Lower leg skin (tissue), 2 donors: ENCODE data around the genes VWA5B1, CAMK2N1, FAM43B and SH2D5.

GRCh38 chr1:19818151-19818687 is 3.1 kb upstream of the RNF186 start:
- PRO-cap: no peak
- RAMPAGE, long total RNA, 2 experiments: no peak in any of the 2 experiments

DNA sequence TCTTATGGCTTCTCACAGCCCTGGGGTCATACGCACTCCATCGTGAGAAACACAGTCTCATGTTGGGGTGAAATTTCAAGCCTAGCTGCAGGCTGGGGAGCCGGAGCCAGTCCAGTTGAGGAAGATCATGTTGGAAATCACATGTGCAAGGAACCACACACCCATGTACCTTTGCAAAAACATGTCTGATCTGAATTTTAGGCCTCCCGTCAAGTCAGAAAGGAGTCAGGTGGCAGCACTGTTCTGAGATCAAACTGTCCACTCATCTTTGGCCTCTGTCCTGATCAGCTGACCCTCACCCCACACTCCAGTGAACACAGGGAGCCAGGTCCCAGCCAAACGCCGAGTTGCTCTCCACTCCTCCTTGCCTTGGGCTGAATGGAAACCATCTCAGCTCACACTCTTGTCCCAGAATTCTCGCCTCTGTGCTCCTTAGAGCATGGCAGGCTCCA is 4.5 kb upstream of the RNF186 start:
- PRO-cap: no peak
- RAMPAGE, long total RNA, 2 experiments: no peak in any of the 2 experiments

GRCh38 chr1:19850138-19850651 is 32.0 kb upstream of the OTUD3 start:
- PRO-cap: no peak
- RAMPAGE, long total RNA, 2 experiments: no peak in any of the 2 experiments

DNA sequence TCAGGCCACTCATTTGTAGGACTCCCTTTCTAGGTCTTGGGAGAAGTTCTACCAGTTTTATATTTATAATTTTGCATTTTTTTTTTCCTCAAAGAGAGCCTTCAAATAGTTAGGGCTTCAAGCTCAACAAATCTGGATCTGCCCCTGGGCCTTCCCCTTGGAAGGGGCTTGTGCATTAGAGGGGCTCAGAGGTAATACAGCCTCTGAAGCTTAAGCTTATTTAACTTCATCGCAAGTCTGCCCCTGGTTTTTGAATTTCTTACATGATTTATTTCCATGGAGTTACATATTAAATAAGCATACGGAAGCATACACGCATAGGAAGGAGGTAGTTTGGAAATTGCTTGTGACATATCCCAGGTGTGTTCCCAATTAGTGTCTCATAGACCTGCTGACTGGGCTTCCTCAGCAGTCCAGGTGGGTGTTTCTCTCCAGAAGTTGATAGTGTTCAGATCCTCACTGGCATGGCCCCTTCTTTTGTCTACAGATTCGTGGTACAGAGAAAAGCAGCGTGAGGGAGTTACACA is 14.9 kb downstream of the OTUD3 start:
- PRO-cap: no peak
- RAMPAGE, long total RNA, 2 experiments: no peak in any of the 2 experiments

GRCh38 chr1:20290445-20291168 is at the start of gene VWA5B1:
VWA5B1 (plus strand) TSS chr1:20290875.
- PRO-cap: no peak
- RAMPAGE, long total RNA, 2 experiments: no peak in any of the 2 experiments

DNA sequence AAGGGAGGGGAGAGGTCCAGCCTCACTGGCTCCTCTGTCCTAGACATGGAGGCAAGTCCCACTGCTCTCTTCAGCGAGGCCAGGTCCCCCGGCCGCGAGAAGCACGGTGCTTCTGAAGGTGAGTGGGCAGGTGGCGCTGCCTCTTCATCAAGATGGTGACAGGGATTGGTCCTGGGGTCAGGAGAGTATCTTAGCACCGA is 59.3 kb downstream of the VWA5B1 start:
- PRO-cap: no peak
- RAMPAGE, long total RNA, 2 experiments: no peak in any of the 2 experiments

DNA sequence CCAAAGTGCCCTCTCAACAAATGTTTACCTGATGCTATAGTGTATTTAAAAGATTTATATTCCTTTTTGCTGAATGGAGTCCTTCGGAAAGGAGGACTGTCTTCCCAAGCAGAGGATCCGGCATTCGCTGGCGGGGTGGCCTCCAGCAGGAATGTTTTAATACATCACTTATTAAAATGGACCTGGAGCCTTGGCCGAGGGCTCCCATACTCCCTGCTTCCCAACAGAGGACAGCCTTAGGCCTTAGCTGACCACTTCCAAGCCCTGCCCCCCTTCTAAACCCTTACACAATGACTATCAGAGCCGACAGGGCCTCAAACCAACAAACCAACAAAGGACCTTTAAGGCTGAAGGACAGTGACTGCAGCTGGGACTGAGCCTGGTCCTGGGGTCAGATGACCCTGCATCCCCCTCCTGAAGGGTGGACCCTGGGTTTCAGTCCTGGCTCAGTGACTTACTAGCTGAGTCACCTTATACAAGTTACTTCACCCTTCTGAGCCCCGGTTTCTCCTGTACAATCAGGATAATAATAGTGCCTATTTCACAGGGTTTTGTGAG is 5.7 kb downstream of the CAMK2N1 start:
- PRO-cap: no peak
- RAMPAGE, long total RNA, 2 experiments: no peak in any of the 2 experiments

GRCh38 chr1:20485479-20486580 is at the start of gene CAMK2N1:
CAMK2N1 (minus strand) TSS chr1:20486210.
- PRO-cap: bidirectional peak, plus-strand start at chr1:20485727, minus-strand start at chr1:20485617; bidirectional peak, plus-strand start at chr1:20486316, minus-strand start at chr1:20486237
- RAMPAGE, long total RNA, 2 experiments: no peak in any of the 2 experiments

- PRO-cap: no peak
- RAMPAGE, long total RNA, 2 experiments: no peak in any of the 2 experiments
These were observed at the start of gene FAM43B for GRCh38 chr1:20552277-20552938. FAM43B (plus strand) TSS chr1:20552573.

DNA sequence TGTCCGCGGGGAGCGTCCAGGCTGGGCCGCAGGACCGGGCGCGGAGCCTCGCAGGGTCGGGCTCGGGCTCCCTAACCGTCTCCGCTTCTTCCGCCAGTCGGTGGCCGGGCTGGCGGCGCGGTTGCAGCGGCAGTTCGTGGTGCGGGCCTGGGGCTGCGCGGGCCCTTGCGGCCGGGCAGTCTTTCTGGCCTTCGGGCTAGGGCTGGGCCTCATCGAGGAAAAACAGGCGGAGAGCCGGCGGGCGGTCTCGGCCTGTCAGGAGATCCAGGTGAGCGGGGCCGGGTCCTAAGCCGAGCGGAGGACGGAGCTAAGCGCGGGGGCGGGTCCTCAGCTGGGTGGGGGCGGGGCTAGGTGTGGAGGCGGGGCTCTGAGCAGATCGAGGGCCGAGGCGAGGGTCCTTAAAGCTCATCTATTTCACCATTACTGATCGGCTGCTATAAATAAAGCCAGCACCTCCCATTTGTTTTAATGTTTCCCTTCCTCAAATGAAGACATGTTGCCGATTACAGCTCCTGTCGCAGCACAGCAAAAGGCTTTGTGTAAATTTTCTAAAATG is 488 bp downstream of the PINK1 start:
- PRO-cap: unidirectional peak, minus-strand start at position 300 of the sequence
- RAMPAGE, long total RNA, 2 experiments: no peak in any of the 2 experiments

GRCh38 chr1:20732045-20732949 is at the start of gene SH2D5:
SH2D5 (minus strand) TSS chr1:20732703.
- PRO-cap: no peak
- RAMPAGE, long total RNA, 2 experiments: no peak in any of the 2 experiments

- PRO-cap: no peak
- RAMPAGE, long total RNA, 2 experiments: no peak in any of the 2 experiments
These were observed 25.0 kb upstream of the SH2D5 start for GRCh38 chr1:20757521-20757805.

GRCh38 chr1:20787912-20788411 is 855 bp upstream of the HP1BP3 start:
- PRO-cap: no peak
- RAMPAGE, long total RNA, 2 experiments: no peak in any of the 2 experiments

- PRO-cap: no peak
- RAMPAGE, long total RNA, 2 experiments: no peak in any of the 2 experiments
These were observed 838 bp downstream of the EIF4G3 start for GRCh38 chr1:21175650-21176467.

DNA sequence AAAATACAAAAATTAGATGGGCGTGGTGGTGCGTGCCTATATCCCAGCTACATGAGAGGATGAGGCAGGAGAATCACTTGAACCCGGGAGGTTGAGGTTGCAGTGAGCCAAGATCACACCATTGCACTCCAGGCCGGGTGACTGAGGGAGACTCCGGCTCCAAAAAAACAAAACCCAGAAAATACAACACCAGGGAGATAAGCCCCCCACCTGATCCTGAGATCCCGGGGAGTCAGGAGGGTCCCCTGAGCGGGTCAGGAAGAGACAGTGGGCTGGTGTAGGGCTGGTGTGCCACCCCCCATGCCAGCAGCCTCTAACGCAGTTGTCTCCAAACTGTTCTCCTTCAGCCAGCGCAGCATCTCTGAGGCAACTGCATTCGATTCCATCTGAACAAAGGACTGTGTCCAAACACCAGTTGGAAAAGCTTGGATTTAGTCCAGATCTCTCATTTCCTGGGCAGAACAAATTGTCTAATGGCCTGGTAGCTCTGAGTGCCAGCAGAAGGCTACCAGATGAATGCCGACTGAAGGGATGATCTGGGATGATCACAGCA is 44.0 kb upstream of the EIF4G3 start:
- PRO-cap: no peak
- RAMPAGE, long total RNA, 2 experiments: no peak in any of the 2 experiments

DNA sequence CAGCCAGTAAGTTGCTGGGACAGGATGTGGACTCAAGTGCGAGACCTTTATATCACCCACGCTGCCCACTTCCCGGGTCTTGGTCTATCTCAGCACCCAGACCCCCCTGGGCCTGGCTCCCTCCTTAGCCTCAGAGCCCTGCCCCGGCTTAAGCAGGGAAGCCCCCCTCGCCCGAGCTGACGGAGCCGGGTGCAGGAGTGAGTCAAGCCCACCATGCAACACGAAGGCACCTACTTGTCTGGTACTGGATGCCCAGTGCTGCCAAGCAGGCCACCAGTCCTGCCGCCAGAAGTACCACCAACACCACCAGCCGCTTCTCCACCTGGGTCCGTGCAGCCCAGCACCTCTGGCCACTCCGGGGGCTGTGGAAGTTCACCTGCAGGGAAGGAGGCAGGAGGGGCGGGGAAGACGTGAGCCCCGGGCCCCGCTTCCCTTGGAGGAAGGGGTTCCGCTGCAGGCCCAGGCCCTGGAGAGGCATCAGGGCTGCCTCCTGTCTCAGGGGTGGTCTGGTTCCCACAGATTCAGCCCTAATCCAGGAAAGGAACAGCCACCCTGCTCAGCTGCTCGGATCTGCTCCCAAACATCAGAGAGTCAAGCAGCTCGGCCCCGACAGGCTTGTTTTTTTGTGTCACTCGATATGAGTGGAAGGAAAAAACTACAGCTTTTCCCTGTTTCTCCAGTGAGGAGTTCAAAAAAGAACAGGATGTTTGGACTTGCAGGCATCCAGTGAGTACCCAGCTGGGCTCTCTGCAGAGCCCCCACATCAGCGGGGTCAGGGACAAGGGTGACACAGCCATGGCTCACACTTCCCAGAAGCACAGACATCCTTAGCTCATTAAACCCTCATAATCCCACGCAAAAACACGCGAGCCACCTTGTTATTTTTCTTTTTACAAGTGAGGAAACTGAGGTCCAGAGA is 11.0 kb downstream of the ECE1 start:
- PRO-cap: no peak
- RAMPAGE, long total RNA, 2 experiments: start-site peak on the minus strand in 2 of 2 experiments, centred at positions 508 to 657 of the sequence, 16 reads per replicate

DNA sequence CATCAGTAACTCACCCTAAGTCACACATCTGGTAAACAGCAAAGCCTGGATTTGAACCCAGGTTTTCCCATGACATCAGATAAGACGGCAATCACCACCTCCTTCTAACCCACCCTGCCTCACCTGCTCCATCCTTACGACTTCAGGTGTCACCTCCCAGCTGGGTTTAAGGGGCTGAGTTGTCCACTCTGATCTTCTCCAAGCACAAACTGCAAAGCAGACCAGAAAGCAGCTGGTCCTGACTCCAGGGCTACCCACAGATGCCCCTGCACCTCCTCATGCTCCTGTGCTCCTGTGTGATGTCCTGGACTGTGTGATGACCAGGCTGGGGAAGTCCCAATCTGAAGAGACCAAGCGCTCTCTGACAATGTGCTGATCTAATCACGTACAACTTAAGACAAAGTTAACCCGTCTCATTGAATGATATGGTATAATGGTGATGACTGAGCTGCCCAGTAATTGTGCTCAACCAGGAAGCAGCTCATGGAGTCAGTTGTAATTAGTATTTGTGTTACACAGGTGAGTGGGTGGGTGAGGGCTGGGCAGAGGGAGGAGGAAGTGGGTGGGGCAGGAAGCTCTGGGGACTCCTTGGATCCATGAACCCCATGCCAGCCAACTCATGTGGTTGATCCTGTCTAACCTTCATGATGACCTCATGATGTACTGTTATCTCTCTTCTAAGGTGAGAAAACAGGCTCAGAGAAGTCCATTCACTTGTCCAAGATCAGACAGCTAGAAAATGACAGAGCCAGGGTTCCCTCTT is 8.6 kb upstream of the ECE1 start:
- PRO-cap: no peak
- RAMPAGE, long total RNA, 2 experiments: no peak in any of the 2 experiments

DNA sequence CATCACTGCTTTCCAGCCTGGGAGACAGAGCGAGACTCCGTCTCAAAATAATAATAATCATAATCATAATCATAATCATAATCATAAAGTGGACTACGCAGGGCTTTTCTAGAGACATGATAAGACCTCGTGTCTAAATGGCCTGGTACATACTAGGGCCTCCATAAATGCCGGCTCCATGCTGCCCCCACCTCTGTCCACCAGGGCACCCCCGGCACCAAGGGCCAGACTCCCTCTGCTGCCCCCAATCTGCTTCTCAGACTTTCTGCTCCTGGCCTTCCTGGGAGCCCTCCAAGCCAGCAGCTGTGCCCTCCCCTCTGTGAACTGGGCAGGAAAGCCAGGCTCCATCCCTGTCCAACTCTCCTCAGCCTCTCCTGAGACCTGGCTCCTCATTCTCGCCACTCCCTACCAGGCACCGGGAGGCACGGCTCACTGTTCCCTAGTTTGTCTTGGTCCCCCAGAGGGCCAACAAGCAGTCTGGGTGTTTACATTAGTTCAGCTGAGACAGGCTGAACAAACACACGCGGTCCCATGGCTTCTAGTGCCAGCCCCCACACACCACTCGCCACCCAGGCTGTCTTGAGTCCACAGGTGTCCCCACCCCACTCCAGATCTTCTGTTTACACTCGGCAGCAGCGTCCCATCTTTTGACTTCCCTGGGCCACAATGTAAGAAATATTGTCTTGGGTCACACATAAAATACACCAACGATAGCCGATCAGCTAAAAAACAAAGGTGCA is 29.2 kb upstream of the ECE1 start:
- PRO-cap: bidirectional peak, plus-strand start at position 392 of the sequence, minus-strand start at position 326 of the sequence
- RAMPAGE, long total RNA, 2 experiments: no peak in any of the 2 experiments

DNA sequence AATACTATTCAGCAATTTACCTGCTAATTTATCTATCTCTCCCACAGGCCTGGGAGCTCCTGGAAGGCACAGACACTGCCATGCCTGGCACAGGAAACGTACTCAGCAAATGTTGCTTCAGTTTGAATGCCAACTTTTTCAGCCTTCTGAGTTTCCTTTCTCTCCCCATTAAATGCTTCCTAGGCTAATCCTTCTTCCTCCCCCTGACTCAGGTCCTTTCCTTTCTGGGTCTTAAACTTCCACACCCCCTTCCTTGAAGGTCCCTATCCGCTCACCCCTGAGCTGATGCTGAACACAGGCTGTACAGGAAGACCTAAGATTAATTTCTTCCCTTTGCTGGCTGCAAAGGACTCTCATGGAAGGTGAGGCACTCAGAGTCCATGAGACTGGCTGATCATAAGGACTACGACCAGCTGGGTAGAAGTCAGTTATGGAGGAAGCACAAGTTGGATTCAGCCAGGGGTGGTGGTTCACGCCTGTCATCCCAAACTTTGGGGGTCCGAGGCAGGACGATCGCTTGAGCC is 40.3 kb upstream of the ECE1 start:
- PRO-cap: no peak
- RAMPAGE, long total RNA, 2 experiments: no peak in any of the 2 experiments

DNA sequence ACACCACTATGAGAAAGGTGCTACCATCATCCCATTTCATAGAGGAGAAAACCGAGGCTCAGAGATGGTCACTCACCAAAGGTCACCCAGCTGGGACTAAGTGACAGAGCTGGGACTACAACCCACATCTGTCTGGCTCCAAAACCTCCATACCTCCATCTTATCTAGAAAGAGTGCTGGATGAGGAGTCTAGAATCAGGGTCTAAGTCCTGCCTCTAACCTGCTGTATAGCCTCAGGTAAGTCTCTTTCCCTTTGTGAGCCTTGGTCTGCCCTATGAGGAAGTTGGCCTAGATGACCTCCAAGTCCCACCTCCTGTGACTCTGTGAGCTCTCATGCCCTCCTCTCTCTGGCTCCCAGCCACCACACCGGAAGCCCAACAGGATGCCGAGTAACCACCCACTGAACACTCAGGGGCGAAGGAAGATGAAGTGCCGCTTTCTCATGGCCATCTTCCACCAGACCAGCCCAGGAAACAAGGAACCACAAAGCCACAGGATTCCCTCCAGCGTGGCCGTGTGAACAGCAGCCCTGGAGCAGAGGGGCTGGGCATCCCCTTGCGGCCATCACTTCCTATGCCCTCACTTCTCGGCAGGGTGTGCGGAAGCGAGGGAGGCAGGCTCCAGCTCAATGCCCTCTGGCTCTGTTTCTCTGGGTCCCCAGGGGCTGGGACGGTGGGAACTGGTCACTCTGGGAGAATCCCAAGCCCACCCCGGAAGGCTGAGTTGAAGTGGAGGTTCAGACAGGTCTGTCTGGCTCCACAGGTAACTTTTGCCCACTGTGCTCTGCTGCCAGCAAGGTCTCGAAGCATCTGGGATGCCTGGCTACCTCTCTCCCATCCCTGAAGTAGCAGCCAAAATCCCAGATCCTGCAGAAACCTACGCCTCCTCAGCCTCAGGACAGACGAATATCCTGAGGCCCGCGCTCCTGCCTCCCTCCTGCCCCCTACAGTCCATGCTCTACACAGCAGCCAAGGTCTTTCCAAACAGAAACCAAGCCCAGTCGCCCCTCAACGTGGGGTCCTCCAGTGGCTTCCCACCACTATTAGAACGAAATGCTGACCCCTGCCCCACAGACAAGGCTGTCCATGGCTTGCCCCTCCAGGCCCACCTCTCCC is 44.0 kb upstream of the ECE1 start:
- PRO-cap: unidirectional peak, plus-strand start at position 411 of the sequence
- RAMPAGE, long total RNA, 2 experiments: no peak in any of the 2 experiments